Duodenum (tissue), 1 donor: ENCODE measurements around the gene TBX4.

DNA sequence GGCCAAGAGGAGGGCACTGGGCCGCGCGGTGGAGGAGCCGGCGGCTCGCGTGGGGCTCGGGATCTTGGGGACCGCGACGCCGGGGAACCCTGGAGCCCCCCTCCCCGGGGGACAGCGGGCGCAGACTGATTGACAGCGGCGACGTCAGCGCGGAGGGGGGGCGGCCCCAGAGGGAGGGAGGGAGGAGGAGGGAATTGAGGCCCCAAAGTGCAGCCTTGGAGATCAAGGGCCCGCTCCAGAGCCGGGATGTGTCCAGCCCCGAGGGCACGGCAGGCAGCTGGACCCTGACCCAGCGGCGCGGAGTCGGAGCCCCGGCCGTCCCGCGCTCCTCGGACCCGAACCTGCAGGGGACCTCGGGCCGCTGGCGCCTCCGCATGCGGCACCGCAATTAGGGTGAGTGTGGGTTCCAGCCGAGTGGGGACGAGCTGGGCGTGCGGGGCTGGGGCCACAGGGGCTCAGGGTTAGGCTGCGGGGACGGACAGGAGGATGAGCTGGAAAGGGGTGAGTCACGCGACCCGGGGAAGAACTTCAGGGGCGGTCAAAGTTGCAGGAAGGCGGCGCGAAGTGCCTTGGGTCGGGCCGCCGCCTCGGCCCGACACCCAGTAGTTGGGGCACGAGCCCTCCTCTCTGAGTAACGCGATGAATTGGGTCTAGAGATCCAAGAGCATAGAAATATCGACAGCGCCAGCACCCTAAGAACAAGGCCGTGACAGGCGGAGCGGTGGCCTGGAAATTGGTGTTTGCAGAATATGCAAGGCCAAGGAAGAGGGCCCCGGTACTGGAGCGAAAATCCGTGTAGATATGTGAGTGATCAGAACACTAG, at the start of gene TBX4:
TSS of gene TBX4 (plus strand) at position 238 of the 823 bp plus-strand sequence.
- PRO-cap, result no peak

DNA sequence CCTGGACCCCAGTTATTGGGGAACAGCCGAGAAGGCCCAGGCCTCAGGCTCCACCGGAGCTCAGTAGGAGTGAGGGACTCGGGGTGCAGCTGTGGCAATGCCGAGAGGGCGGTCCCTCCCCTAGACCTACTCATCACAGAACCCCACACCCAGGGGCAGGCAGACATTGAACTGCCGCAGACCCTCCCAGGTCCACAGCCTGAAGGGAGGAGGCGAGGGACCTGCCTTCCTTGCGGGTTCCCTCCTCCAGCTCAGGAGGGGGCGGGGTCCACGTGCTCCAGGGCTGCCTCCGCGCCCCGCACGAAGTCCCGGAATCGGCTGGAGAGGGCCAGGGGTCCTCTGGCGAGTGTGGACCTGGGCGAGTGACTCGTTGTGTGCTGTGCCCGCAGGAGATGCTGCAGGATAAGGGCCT, 3.9 kb downstream of the TBX4 start:
- PRO-cap, result no peak

- PRO-cap, result no peak
Measured at GRCh38 chr17:61672846-61673523, 82.0 kb upstream of the NACA2 start.

DNA sequence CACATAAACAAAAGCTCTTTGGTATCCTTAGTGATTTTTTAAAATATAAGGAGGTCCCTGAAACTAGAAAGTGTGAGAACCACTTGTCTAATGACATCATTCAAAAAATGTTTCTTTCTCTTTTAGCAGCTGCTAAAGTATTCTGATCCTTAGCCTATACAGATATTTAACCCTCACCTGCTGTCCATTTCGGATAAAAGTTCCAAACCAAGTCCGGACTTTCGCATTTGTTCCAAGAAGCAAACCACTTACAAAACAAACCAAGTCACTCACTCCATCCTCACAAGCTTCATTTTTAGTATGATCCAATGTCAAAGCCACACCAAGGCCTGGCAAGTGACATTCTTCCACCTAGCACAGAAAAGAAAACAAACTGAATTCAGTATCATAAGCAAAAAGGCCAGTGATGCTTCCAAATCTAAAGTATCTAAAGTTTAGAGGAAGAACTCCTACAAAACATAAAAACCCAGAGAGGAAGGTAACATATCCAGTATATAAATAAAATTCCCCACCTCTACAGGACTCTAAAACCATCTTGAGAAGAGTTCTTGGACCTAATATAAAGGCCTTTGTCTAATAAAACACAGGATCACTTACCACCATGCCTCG, 16.3 kb downstream of the INTS2 start:
- PRO-cap, result no peak

GRCh38 chr17:61945014-61945556, 17.3 kb upstream of the INTS2 start:
- PRO-cap, result no peak

- PRO-cap, result no peak
Measured at GRCh38 chr17:62039864-62040278, 25.2 kb downstream of the MED13 start.

- PRO-cap, result no peak
Measured at GRCh38 chr17:62050931-62051803, 13.9 kb downstream of the MED13 start.

DNA sequence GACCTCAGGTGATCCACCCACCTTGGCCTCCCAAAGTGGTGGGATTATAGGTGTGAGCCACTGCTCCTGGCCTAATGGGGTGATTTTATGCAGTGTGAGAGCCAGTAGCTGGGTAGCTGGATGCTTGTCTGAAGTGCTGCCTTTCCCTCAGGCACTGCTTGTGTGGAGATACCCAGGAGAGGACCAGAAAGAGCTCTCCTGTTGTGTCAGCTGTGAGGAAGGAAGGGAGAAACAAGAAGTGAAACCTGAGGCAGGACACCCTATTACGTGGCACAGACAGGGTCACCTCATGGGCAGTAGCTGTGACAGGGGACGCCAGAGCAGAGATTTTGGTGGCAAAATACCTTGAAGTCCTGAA, 106.4 kb upstream of the MED13 start:
- PRO-cap, result no peak

DNA sequence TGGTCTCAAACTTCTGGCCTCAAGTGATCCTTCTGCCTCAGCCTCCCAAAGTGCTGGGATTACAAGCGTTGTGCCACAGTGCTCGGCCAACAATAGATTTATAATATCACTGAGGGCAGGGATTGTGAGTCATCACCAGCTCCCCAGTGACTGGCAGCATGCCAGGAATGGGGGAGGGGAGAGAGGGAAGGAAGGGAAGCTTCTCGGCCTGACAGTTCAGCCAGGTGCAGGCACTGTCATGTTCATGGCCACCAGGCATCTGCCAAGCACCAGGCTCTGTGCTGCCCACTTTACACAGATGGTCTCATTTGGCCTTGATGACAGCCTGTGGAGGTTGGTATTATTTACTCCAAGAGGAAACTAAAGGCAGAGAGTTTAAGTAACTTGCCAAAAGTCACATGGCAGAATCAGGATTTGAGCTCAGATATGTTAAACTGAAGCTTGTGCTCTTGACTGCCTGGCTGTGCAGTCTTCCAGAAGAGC, 7.8 kb upstream of the TLK2 start:
- PRO-cap, result no peak

- PRO-cap, result no peak
Measured at GRCh38 chr17:62572696-62573516, 54.6 kb upstream of the MRC2 start.

DNA sequence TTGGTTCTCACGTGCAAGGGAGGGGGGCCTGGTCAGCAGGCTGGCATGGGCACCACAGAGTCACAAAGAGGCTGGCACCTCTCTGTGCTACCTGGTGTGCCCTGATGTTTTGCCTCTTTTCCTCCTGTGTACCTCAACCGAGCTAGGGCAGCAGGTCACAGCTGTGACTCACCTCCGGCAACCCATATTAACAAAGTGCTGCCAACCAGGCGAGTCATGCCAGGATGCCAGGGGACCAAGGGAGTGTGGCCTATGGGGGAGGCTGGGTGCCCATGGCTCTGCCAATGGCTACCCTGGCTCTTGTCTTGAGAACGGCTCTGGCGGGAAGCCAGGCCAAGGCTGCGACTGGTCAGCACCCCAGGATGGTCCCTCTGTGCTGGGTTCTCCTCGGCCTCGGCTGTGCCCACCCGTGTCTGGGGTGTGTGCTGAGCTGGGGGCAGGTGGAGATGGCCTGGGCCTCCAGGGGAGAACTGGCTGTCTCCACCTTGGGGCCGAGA, 75.7 kb downstream of the MRC2 start:
- PRO-cap, result no peak

DNA sequence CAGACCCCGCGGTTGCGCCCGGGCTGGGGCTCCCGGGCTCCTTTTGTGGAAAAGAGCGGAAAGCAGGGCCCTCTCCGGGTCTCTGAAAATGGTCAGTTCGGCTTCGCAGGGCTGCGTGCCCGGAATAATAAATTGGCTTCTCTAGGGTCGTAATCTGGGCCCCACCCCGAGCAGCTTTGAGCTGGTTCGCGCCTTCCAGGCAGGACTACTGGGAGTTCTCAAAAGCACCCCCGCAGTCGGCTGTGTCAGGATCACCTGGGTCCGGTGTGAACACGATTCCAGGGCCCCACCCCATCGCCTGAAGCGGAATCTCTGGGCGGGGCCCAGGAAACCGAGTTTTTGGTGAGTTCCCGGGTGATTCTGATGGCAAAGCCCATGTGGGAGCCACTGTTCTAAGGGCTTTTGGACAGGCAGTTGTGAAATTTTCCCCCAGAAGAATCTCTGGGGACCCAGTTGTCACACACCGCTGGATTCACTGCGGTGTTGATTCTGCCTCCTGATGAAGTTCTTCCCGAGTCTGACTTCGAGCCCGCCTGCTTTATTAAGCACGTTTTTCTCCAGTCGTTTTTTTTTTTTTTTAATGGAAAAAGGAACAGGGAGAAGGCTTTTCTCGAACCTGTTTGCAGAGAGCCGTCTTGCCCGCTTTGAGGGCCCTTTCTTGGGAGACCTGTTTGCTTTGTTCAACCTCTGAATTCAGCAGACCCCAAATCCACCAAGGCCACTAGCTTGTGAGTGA, 77.1 kb downstream of the MRC2 start:
- PRO-cap, result no peak

DNA sequence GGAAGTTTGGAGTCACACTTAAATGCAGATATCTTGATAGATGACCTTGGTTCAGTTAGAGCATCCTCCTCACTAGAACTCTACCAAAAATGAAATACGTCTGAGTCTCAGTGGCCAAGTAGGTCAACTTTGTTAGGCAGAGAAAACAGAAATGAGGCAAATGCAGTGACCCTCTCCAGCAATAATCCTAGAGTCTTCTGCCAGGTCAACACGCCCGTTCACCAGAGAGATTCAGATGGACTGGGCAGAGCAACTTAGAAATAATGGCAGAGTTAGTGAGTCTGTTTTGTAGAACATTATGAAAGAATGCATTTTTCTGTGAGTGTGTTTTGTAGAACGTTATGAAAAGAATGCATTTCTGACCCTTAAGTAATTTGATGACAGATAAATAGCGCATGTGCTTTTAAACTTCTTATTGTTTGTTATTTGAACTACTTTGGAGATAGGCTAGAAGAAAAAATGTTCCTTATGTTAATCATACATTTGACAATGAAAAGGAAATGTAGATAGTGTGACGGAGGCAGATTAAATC, 48.1 kb downstream of the MARCHF10 start:
- PRO-cap, result no peak

- PRO-cap, result unidirectional peak, minus-strand start at chr17:62820002
Measured at GRCh38 chr17:62819526-62820284, 11.6 kb upstream of the MARCHF10 start.

GRCh38 chr17:63116851-63117560, 151.0 kb downstream of the TANC2 start:
- PRO-cap, result no peak

GRCh38 chr17:63411403-63412554, 34.3 kb downstream of the CYB561 start:
- PRO-cap, result no peak

GRCh38 chr17:63419726-63420458, 26.2 kb downstream of the CYB561 start:
- PRO-cap, result no peak

DNA sequence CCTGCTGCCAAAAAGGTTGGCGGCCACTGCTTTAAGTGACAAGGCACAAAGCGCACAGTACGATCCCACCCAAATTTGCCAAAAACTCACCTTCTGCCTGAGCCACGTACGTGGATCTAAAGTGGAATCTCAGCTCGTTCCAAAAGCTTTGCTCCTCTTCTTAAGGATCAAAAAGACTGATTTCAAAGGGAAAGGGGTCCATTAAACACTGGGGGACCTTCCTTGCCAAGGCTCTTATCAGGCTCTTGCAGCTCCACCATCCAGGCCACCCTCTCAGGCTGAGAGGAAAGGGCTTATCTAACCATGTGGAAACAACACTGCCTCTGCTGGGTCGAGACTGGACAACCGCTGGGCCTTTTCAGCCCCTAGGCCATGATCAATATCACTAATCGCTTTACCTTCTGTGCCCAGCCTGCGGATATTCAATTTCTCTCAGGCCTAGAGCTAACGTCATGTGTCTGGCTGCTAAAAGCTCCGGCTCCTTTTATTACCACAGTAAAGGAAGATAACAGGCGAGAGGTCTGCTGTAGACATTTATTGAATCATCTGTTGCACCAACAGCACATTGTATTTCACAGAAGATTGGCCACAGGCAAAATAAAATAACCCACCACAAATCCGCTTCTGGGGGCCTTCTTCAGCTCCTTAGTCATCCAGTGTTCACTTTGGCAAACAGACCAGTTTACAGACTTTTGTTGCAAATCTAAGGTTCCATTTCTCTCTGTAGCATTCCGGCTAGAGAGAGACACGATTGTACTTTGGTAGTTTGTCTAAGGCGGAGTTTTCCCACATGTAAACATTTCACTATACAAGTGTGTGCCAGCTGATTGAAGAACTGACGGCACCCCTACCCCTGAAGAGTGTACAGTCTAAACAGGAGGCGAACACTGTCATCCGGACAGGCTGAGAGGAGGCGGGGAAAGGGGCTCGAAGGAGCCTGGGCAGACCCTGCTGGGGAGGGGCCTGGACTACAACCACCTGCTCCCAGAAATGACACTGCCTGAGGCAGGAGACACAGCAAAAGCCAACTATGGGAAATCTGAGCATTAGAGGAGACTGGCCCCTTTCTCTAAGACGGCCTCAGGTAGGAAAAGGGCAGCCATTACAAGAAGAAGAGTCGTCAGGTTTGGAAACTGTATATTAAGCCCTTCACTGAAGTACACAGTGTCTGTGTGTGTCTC, 13.9 kb downstream of the CYB561 start:
- PRO-cap, result no peak

- PRO-cap, result bidirectional peak, plus-strand start at chr17:63446837, minus-strand start at chr17:63446745
Measured at GRCh38 chr17:63446472-63447609, 735 bp upstream of the CYB561 start.

DNA sequence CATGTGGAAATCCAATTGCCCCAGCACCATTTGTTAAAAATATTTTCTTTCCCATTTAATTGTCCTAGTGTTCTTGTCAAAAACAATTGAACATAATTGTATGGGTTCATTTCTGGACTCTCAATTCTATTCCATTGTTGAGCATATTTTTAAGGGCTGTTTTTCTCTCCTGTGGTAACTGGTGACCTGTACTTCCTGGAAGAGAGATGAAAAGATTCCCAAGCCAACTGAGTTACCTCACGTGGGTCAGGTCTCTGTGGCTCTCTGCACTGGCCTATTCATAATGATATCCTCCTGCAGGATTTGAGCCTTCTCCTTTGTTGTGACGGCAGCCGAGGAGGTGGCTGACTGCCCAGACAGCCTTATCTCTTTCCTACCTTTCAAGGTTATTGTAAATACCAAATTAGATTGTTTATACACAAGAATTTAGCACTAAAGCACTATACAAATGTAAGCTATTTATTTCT, 2.7 kb upstream of the ACE start:
- PRO-cap, result no peak